Caco-2 (cell line): ENCODE measurements around a stretch of chr15.

DNA sequence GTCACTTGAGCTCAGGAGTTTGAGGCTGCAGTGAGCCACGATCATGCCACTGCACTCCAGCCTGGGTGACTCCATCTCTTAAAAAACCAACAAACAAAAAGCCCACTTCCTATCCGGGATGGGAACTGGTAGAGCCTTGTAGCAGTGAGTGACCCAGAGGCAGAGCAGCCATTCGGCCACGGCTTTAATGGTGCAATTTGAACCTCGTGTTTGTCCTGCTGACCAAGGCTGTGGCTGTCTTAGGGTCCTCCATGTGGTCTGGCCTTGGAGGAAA is 269.6 kb downstream of the SV2B start:
- PRO-cap, result no peak
- RRBS, result no CpG with 5 or more reads among the region's 5 CpGs

DNA sequence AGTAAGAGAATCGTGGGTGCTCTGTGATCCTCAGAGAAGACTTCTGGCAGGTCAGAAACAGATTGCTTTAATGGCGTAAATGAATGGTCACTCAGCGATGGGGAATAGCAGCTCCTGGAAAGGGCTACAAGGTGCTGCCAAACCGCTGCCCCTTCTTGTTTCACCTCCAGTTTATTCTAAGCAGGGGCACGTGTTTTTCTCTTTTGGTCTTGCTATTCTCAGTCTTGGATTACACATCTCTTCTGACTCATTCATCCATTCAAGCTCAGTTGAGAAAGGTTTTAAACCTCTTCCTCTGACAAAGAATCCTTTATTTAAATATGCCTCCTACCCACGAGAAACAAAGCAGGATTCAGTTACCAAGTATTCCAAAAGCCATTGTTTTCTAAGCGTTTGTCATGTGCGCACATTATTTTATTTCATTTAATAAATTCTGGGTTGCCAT is 292.2 kb upstream of the SLCO3A1 start:
- PRO-cap, result no peak
- RRBS, result no CpG with 5 or more reads among the region's 8 CpGs

GRCh38 chr15:91915655-91916884 is 62.6 kb downstream of the SLCO3A1 start:
- PRO-cap, result no peak
- RRBS, result no CpG with 5 or more reads among the region's 68 CpGs

DNA sequence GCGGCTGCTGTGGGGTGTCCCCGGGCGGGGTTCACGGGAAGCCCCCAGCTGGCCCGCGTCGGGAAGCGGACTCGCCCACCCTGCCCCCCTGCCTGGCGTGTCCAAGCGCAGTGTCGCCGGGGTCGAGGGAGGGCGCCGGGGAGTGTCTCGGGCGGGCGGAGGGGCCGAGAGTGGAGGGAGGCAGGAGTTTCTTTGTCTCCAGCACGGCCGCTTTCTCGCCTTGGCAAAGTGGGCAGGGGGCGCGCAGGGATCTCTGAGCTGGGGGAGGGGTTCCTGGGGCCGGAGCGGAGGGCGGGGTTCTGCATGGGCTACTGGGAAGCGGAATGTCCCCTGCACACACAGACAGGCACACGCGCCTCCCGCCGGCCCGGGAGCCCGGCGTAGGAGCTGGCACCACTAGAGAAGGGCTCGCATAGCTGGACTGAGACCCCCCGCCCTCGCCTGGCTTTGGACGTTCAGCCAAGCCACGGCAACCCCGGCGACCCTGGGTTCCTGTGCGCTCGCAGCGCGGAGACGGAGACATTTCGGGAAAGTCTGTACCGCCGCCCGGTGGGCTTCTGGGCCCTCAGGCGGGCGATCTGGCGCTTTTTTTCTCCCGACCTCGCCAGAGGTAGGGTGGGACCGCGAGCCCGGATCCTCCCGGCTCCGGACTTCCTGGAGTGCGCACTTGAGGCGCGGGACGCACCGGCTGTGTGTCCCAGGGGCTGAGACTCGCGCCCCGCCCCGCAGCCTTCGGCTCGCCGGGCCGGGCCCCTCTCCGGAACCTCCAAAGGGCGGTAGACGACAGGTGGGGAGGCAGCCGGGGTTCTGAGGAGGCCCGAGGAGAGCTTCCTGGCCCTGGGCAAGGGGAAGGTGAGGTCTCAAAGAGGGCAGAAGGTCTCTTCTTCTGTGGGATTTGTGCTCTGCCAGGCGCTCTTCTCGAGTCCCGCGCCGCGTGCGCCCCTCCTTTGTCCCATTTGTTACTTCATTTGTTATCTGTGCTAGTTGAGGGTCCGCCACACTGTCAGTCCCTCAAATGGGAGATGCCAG is 986 bp downstream of the ST8SIA2 start:
- PRO-cap, result no peak
- RRBS, result 10% methylated on average over 55 of the region's 88 CpGs

- PRO-cap, result no peak
- RRBS, result no CpG with 5 or more reads among the region's 6 CpGs
Observed at GRCh38 chr15:92614318-92614789, 41.2 kb downstream of the FAM174B start.

GRCh38 chr15:92630058-92630508 is 25.5 kb downstream of the FAM174B start:
- PRO-cap, result no peak
- RRBS, result no CpG with 5 or more reads among the region's 8 CpGs

DNA sequence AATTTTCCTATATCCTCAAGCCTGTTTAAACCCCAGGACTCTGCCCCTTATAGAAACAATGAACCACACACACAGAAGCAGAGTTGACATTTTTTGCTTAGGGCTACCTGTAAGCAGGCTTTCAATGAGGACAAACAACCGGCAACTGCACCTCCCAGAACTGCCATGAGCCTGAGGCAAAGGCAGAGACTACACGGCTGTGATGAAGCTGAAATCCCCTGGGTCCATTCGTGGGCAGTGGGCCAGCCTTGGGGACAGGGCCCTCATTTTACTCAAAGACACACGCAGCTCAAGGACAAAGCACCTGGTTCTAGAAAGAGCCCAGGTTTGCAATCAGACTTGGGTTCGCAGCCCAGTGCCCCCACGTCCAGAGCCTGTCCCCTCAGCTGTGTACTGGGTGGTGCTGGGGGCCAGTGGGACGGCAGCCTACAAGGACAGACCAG is 18.0 kb downstream of the FAM174B start:
- PRO-cap, result no peak
- RRBS, result no CpG with 5 or more reads among the region's 7 CpGs

DNA sequence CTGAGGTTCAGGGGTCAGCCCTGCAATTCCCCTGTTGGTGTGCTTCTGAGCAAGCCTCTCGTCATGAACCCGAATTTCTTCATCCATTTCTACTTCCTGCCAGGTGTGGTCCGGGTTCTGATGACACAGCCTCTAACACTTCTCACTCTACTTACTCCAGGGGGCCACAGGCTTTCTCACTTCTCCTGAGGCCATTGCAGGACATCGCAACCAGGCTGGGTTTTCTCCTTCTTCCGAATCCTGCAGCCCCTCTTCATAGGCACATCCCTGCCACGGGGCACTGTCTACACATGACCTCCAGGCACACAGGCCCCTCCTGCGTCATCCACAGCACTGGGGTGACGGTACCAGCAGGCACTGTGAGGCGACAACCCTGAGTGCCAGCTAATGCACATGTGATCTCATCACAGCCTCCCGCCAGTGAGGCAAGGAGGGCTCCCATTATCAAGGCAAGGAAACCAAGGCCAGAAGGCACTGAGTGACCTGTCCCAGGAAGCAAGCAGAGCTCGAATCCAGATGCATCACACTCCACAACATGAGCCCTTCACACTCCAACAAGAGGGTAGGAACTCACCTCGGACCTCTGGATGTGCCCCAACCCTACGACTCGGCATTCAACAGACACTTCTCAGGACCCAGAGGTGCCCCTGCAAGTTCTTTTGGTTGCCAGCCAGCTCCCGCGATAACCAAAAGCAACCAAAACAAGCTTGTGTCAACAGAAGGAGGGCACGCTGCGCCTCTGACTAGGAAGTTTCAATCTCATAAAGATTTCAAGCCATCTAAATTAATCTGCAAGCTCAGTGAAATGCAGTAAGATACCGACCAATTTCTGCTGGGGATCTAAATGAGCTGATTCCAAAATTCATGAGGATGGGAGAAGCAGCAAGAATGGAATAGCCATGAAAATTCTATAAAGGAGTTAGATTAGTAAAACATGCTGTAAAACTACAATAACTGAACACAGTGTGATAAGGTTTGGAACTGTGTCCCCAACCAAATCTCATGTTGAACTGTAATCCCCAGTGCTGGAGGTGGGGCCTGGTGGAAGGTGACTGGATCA is 16.7 kb downstream of the FAM174B start:
- PRO-cap, result no peak
- RRBS, result no CpG with 5 or more reads among the region's 19 CpGs

DNA sequence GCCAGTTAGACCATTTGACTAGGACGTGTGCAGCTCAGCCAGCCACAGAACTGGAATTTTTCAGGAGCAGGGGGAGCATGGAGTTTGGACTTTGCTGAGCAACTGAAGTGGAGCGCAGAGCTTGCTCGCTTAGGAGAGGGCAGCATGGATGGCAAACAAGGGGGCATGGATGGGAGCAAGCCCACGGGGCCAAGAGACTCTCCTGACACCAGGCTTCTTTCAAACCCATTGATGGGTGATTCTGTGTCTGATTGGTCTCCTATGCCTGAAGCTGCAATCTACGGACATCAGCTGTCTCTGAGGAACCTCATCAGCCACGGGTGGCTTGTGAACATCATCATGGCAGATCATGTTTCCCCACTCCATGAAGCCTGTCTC is 104.6 kb upstream of the CHD2 start:
- PRO-cap, result bidirectional peak, plus-strand start at position 117 of the sequence, minus-strand start outside the sequence
- RRBS, result no CpG with 5 or more reads among the region's 6 CpGs

GRCh38 chr15:92820016-92821122 is 79.8 kb upstream of the CHD2 start:
- PRO-cap, result bidirectional peak, plus-strand start at chr15:92820575, minus-strand start at chr15:92820383; bidirectional peak, plus-strand start at chr15:92820721, minus-strand start at chr15:92820778
- RRBS, result no CpG with 5 or more reads among the region's 45 CpGs

DNA sequence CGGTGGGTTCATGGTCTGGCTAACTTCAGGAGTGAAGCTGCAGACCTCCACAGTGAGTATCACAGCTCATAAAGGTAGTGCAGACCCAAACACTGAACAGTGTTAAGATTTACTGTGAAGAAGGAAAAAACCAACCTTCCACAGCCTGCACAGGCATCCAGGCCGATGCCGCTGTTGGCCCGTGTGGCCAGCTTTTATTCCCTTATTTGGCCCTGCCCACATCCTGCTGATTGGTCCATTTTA is 50.0 kb upstream of the CHD2 start:
- PRO-cap, result unidirectional peak, minus-strand start at position 167 of the sequence
- RRBS, result no CpG with 5 or more reads among the region's 4 CpGs

DNA sequence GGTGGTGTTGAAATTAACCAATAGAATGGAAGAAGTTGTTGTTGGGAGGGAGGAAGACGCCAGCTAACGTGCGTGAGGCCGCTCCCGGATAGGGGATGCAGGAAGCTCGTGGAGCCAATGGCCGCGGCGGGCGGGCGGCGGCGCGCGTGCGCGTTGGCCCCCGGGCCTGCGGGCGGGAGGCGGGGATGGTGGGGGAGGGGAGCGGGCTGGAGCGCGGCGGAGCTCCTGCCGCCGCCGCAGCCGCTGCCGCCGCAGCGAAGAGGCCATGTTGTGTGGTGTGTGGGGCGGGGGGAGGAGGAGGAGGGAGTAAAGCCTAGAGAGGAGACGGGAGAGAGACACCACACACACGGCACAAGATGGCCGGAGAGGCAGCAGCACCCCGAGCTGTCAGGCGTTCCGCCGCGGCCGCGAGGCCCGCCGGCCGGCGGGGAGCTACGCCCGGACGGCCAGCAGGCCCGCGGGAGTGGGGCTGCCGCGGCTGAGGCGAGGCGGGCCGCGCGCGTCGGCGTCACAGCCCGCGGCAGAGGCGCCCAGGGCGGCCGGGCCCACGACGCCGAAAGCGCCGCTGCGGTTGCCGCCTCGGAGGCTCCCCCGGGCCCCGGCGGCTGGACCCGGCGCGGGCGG is 17.5 kb upstream of the CHD2 start:
- PRO-cap, result bidirectional peak, plus-strand start at position 343 of the sequence, minus-strand start outside the sequence
- RRBS, result 3% methylated on average over 42 of the region's 82 CpGs

GRCh38 chr15:92886501-92887729 is 13.2 kb upstream of the CHD2 start:
- PRO-cap, result no peak
- RRBS, result no CpG with 5 or more reads among the region's 12 CpGs

GRCh38 chr15:92906468-92907721 is 6.8 kb downstream of the CHD2 start:
- PRO-cap, result no peak
- RRBS, result no CpG with 5 or more reads among the region's 2 CpGs

DNA sequence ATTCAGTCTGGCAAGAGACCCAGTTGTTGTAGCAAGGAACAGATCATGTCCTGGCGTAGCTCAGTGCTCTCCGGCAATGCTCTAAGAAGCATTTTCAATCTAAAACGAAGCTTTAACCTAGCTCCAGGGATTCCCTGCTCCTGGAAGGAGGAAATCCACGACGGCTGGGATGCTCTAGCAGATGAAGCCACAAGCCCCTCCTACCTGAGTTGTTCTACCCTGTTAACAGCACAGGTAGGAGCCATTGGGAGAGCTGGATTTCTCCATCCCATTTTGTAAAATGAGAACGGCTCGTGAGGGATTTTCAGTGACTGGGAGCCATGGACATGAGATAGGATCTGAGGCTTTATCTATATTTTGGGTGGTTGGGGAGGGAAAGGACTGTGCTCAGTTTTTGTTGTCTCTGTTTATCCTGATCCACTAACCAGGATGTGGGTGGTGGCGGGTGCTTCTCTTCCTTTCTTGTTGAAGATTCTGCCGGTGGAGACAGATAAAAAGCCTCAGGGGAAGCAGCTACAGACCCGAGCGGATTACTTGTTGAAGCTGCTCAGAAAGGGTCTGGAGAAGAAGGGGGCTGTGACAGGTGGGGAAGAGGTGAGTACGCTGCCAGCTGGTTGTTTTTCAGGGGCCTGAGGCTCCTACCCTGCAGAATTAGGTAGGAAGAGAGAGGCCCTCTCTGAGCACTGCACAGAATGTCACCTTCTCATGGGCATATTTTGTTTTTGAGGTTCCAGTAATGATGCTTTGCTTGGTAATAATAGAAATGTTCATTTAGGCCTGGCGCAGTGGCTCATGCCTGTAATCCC is 90.8 kb downstream of the RGMA start:
- PRO-cap, result no peak
- RRBS, result no CpG with 5 or more reads among the region's 13 CpGs

DNA sequence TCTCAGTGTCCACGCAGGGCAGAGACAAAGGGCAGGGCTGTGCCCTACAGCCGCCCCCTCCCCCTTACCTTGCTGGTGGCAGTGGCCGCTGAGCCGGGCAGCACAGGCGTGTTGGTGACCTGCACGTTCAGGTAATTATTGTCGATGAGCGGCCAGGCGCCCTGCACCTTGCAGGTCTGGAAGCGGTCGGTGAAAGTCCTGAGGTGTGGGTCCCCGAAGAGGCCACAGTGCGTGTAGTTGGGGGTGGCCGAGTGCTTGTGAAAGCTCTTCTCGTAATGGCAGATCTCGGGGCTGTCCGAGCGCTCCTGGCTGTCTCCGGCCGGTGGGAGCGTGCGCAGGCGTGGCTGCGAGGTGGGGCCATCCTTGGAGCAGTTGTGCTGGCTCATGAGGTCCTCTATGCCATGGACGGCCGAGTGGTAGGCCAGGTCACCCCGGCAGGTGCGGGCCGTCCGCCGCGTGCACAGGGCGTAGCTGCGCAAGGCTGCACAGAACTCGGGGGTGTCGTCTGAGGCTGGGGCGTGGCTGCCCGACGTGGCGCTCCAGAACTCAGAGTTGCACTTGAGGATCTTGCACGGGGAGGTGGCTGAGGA is 37.0 kb downstream of the RGMA start:
- PRO-cap, result no peak
- RRBS, result 76% methylated on average over 5 of the region's 41 CpGs

GRCh38 chr15:93061535-93062269 is 27.3 kb downstream of the RGMA start:
- PRO-cap, result unidirectional peak, minus-strand start at chr15:93061970
- RRBS, result no CpG with 5 or more reads among the region's 12 CpGs

GRCh38 chr15:93072939-93073404 is 16.0 kb downstream of the RGMA start:
- PRO-cap, result bidirectional peak, plus-strand start at chr15:93073324, minus-strand start at chr15:93073159
- RRBS, result no CpG with 5 or more reads among the region's 58 CpGs

DNA sequence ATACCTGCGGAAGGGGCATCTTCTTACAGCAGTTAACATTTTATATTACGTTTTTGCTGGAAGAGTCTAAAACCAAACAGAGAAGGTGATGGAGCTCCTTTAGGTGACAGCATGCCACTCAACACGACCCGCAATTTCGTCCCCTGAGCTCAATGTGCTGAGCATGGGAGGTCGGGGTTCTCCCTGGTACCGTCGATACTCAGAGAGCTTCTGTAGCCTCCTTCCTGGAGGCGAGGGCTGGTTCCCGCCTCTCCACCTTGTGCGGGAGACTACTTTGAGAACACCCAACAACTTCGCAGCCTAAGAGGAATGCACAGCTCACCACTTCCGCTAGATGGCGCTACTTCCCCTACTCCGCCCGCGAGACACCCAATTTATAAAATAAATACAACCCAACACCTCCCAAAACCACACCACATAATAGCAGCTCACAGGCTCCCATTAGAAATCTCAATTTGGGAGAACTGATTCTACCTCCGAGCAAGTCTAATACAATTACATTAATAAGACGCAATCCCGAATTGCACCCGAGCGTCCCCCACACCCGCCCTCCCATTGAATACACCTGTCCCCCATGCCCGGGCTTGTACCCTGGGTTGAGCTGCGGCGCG is 1.2 kb downstream of the RGMA start:
- PRO-cap, result no peak
- RRBS, result 6% methylated on average over 4 of the region's 27 CpGs

DNA sequence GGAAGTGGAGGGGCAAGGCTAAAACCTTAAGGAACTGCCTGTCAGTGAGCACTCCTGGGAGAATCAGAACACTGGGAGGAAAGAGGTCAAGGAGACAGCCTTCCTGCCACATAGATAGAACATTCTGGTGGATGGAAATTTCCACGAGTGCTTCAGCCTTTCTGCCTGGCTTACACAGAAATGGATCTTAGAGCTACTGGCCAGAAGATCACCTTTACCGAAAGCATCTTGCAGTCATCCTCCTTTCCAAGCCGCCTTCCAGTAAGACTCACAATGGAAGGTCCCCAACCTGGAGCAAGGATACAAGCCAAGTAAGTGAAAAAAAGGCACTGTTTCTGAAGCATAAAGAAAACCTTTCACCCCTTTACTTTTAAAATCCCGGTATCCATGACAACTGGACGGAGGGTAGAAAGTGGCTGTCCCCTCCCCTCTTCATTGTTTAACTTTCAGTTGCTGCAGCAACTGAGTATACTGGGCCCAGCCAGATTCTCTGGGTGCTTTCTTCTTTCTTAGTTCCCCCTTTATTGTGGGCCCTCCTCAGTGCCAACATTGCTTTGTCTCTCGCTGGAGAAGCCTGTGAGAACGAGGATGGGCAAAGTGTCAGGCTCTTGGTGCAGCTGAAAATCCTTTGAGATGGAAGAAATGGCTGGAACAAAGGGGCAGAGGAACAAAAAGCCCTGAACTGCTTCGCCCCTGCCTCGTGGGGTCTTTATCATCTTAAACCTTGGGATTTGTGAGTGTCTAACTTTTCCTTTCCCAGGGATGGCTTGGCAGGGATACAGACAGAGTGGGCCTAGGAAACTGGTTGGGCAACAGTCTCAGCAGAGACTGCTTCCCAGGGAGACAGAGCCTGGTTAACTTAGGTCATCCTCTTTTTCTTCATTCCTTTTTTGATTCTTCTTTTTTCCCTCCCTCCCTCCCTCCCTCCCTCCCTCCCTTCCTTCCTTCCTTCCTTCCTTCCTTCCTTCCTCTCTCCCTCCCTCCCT is 223.9 kb upstream of the RGMA start:
- PRO-cap, result no peak
- RRBS, result no CpG with 5 or more reads among the region's 9 CpGs